T47D (cell line): Measurements from ENCODE around the genes HK2, TACR1, CTNNA2 and DNAH6.

DNA sequence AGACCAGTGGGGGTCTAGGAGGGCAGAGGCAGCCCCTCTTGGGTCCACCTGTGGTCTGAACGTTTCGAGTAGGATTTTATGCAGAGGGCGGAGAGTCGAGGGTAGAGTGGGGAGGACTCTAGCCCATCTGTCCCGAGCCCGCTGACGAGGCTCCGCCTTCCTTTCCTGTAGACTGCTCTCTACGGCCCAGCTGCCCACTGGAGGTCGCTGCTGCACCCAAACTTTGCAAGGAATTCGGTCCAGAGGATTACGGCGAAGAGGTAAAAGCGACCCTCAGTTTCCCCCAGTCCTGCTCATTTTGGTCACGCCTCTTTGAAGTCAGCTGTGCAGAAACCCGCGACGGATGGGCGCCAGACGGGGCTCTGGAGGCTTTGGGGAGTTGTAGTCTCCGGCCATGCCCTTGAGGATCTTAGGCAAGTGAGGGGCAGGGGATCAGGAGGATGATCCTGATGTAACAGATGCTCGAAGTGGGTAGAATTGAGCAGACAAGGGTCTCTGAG is 320 bp downstream of the TTC31 start:
- RRBS = no CpG with 5 or more reads among the region's 22 CpGs

GRCh38 chr2:74497621-74498779 is 1.4 kb downstream of the LBX2 start:
- RRBS = 76% methylated on average over 20 of the region's 80 CpGs

DNA sequence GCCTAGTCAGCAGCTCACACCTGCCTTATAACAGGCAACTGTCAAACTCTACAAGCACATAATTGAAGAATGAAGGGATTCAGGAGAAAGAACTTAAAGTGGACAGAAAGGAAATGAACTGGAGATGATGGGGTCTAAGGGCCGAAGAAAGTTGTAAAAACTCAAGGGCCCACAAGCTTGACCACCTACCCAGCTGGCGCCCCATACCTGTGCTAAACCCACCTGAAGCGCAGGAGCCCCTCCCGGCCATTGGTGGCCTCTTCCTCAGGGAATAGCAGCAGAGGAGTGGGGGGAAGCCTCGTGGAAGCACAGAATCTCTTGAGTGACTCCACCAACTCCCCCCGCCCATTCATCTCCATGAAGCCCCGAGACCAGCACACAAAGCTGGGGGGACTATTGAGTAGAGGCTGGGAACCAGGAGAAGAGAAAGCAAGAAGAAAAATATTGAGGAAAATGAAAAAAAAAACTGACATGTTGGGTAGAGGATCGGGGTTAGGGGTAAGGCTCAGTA is 922 bp downstream of the AUP1 start:
- RRBS = no CpG with 5 or more reads among the region's 8 CpGs

GRCh38 chr2:74559583-74560456 is 5.3 kb downstream of the DOK1 start:
- RRBS = no CpG with 5 or more reads among the region's 7 CpGs

DNA sequence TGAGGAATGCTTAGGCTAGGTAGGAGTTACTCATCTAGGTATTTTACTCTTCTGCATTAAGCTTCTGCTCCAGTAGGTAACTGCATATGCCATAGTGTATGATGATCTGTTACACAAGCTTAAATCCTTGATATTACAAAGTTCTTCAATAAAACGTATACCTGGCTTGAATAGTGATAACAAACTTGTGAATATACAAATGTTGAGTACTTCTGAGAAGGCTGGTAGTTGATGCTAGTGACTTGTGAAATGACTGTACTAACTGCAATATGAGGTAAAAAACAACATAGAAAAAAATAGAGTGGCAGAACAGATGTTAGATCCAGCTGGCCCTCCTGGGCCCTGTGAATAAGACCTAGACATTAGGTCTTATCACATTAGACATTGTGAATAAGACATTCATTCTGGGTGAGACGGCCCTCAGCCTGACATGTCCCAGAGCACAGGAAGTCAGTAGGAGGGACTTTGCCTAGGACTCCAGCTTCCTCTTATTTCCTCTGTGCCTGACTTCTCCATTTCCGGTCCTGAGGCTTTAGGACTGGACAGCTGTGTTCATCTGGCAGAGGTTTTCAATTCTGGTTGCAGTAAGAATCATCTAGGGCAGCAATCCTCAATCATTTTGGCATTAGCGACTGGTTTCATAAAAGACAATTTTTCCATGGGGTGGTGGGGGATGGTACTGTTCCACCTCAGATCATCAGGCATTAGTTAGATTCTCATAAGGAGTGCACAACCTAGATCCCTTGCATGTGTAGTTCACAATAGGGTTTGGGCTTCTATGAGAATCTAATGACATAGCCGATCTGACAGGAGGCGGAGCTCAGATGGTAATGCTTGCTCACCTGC is 23.0 kb downstream of the DOK1 start:
- RRBS = no CpG with 5 or more reads among the region's 6 CpGs

DNA sequence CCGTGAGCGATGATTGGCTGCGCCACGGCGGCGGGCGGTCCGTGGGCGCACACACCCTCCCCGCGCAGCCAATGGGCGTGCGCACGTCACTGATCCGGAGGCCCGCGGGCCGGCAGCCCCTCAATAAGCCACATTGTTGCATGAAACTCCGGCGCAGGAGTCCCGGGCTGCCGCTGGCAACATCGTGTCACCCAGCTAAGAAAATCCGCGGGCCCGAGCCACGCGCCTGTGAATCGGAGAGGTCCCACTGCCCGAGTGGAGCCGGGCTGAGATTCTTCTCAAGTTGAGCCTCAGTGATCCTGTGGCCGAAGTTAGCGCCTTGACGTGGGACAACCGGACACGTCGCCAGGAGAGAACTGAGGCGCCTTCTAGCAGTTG is at the start of gene HK2:
Gene HK2, plus strand, starts transcription at position 131 of the 378 bp plus-strand sequence.
- RRBS = under 1% methylated on average over 15 of the region's 38 CpGs

DNA sequence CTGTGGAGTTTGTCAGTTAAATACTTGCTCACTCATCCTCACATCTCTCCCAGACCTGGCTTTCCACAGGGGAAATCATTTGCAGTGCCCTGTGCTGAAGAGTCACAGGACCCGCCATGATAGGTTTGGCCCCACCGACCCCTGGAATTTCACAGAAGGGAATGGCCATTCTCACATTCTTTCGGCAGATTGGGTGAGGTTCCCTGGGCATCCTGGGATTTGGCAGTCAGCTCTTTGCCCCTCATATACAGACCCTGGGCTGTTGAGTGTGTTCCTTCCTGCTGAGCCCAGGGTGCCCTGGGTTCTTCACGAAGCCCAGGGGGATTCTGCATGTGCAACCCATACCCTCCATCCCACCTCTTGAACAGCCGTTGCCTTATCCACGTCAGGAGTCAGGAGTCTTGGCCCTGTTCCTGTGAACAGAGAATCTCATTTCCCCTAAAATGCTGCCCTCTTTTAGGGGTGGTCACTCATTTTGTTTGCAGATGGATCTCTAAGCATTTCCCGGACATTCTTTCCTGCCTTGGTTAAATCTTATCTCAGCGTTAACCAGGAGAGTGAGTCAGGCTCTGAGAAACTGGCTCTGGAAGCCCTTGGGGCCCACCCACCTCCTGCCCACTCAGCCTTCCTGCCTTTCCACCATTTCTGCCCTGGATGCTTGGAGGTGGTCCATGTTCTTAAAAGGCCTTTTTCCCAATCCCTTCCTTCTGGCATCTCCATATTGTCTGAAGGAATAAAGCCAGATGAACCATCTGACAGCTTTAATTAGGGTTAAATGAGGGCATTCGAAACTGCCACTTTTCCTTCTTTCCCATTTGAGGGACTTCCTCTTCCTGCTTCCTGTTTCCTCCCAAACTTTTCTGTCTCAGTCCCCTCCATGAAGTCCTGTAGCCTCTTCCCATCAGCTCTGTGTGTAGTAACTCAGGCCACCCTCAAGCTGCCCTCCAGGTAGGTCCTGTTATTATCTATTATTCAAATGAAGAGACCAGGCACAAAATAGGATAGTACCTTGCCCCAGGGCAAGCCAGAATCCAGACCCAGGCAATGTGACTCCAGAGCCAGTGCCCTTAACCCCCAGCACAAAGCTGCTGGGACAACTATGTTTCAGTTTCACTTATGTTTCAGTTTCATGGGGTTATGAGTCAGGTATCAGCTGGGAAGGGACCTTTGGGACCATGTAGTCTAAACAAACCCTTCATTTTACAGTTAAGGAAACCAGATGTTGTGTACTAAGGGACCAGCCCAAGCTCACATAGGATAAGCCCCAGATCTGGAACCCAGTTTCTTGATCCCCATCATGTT is 9.5 kb downstream of the HK2 start:
- RRBS = no CpG with 5 or more reads among the region's 9 CpGs

DNA sequence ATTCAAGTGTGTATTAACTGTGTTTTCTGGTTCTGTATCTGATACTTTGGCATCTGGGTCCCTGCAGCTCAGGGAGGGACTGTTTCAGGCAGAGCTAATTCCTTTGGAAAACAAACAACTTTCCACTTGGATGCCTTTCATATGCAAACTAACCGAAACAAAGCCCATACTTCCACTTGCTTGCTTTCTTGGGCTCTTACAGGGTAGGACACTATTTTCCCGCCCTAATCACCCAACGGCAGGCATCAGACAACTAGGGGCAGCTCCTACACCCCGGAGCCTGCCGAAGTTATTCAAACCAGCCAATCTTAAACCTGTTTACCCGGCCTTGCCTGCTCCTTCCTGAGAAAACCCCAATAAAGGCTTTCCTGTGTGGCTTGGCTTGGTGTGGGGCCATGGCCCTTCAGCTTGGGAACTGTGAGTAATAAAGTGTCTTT is 97.7 kb downstream of the POLE4 start:
- RRBS = no CpG with 5 or more reads among the region's 6 CpGs

GRCh38 chr2:75199388-75199953 is at the start of gene TACR1:
Gene TACR1, minus strand, starts transcription at chr2:75199520.
- RRBS = 77% methylated on average over 8 of the region's 37 CpGs

DNA sequence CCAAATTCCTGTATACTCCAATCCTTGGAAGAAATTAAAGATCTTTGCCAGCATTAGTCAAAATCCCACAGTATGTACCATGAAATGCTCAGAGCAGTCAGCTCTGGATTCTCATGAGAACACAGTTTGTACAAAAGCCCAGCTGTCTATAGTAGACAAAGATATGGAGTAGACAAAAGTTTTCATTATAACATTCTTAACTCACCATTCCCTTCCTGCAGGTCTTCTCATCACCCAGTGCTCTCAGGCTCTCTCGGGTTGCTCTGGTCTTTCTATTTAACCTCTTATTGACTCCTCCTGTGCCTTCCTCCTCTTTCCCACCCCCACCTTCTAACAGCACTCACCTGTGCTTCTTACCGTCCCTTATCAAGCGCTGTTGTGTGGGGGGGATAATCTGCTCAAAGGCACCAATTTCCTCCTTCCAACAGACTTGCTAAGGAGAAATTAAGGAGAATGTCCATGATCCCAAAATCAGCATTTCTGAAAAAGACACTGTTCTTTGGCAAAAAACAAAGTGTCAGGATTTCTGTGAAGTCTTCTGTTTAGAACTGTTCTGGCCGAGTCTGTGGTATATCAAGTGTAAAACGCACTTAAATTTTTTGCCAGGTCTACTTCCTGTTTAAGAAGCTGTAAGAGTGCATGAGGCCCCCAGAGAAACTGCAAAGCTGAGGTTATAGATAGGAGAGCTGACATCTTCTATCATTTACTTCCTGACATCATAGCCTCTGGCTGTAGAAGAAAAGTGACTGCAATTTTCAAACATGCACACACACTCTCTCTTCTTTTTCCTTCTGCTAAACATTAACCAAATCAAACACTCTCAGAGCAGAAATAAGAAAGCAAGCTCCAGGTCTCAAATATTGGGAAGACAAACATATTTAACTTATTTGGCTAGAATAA is 144.0 kb downstream of the EVA1A start:
- RRBS = no CpG with 5 or more reads among the region's 5 CpGs

- RRBS = no CpG with 5 or more reads among the region's 2 CpGs
Measured at GRCh38 chr2:75680365-75681103, 30.2 kb downstream of the GCFC2 start.

GRCh38 chr2:77090510-77091055 is 431.6 kb downstream of the LRRTM4 start:
- RRBS = no CpG with 5 or more reads among the region's 13 CpGs

DNA sequence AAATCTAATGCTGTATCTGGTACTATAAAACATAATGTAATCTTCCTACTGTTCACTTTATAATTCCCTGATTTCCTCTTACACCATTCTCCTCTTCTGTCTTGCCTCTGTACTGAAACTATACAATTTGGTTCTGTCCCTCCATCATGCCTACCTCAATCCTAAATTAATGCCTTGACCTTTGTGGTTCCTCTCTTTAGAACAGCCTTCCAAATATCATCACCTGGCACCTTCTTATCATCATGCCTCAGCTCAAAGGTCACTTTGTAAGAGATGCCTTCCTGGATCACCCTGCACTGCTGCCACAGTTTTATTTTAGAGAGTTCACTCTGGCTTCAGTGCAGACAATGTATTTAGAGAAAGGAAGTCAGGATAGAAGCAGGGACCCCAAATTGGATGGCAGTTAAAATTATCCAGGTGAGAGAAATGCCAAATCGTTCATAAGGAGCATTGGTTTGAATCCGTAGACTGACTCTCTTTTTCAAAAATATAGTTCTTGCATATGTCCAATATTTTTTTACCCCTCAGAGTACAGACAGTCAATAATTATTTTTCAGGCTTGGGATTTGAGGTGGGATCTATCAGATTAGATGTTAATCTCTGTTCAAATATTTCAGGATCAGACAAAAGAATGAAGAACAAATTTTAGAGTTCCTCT is 64.4 kb downstream of the LRRTM4 start:
- RRBS = no CpG with 5 or more reads among the region's 2 CpGs

GRCh38 chr2:77753688-77754480 is 231.7 kb upstream of the LRRTM4 start:
- RRBS = no CpG with 5 or more reads among the region's 32 CpGs

DNA sequence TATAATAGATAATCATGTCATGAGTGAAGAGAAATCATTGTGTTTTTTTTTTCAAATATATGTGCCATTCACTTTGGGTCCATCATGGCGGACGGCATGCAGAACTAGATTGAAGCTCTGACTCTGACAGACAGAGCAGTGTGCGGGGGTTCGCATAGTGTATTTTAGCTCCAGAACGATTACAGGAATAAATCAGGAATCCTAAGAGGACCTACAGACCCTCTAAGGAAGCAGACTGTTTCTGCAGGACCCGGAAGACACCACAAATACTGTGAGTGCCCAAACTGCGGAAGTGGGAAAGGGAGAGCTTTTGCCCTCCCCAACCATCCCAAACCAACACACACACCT is 484.4 kb upstream of the REG3G start:
- RRBS = no CpG with 5 or more reads among the region's 7 CpGs

- RRBS = no CpG with 5 or more reads among the region's 4 CpGs
Measured at GRCh38 chr2:78665225-78665591, 360.3 kb upstream of the REG3G start.

GRCh38 chr2:79512468-79513709 is at the start of gene CTNNA2:
Gene CTNNA2, plus strand, starts transcription at chr2:79513051.
- RRBS = 45% methylated on average over 9 of the region's 91 CpGs

DNA sequence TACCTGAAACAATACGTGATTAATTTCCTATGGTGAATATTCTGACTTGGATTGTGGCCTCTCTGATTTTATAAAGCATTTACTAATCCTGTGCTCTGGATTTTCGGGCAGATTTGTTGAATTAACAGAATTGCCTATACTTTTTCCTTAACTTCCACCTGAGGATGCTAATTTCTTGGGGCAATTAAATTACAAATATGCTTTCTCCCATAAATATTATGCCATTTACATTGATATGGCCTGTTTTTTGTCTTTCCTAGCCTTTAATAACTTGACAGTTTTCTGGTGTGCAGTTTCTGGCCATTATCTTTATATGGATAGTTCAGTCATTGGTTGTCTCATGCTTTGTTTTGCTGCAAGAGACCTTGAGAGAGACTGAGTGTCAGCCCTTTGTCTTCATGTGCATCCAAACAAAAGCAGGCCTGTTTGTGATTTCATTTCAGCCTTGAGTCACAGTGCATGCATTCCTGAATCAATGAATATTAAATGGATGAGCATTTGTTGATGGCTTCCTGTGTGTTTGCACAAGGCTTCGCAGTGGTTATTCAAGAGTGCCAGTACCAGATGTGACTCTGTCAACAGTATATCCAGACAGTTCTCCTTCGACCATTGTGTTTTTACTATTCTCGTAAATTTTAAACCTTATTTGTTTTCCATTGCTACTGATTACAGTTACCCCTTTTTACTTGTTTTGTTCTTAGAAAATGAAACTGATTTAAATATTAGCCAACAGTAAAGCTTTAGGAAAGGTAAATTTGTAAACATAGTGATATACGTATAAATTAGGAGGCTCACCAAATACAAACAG is 319.6 kb downstream of the CTNNA2 start:
- RRBS = no CpG with 5 or more reads among the region's 6 CpGs

DNA sequence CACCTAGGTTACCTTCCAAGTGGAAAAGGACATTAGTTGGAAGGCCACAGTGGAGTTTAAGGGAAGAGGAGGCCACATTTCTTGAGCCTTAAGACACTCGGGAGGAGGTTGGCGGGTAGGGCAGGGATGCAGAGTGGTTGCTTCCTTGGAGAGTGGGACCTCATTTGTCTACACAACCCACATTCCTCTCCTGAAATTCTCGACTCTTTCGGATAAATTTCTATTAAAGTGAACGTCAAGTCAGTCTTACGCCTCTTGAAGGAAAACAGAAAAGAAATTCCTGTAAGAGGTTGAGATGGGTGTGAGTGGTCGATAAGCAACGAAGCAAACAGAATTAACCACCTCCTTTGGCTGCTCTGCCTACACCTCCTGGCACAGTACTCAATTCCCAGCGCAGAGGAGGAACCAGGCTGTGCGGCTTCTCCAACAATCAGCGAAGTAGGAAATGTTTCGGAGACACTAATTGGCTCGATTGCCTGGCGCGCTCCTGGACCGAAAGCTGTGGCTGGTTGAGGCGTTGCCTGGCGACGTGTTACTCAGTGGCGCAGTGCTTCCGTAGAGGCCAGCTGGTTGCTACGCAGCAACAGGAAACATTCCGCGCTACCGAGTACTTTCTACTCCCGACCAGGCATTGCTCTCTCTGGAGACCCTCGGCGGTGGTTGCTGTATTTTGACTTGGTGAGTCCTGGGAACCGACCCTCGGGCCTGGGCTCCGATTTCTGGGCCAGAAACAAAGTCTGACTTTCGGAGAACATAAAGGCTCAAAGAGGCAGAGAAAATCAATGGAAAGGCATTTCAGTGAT is at the start of gene DNAH6:
Gene DNAH6, plus strand, starts transcription at position 593 of the 803 bp plus-strand sequence.
- RRBS = no CpG with 5 or more reads among the region's 32 CpGs